ENCODE results near the gene C6orf58.

DNA sequence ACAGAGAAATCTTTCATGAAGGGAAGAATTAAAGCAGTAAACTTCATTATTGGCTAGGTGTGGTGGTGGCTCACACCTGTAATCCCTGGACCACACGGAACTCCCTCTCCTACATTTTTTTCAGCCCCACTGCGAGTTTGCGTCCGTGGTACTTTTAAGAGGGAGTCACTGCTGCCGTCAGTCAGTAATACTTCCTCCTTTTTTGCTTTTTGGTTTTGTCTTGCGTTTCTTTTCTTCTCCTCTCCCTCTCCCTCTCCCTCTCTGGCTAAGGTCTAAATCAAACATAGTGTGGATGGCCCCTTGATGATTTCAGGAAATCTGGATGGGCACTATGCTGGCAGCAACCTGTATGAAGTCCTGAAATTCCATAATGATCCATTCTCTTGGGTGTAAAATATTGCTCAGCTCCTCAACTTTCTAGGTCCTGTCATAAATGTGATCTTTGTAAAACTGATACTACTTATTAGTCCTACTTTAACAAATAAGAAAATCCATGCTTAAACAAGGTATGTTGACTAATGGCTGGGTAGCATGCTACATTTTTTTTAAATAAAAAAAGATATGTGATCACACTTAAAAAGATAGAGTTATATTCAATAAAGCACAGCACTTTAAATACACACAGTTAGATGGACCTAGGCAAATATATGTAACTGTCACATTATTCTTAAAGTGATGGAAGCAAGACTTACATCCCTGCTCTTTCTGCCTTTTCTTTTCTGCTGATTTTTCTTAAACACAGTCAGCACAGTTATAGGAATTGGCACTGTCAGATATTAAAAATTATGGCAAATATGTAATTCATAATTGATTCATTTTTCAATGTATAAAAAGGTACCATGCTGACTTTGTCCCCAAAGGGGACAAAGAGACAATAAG, 112.0 kb downstream of the MAN1A1 start:
- RAMPAGE, long total RNA: no peak
- RRBS: no CpG with 5 or more reads among the region's 6 CpGs

GRCh38 chr6:119329776-119330433, 19.7 kb downstream of the MAN1A1 start:
- RAMPAGE, long total RNA: no peak
- RRBS: no CpG with 5 or more reads among the region's 2 CpGs

- RAMPAGE, long total RNA: no peak
- RRBS: no CpG with 5 or more reads among the region's 4 CpGs
These were observed 77.1 kb downstream of the TBC1D32 start for GRCh38 chr6:121257176-121257507.

- RAMPAGE, long total RNA: no peak
- RRBS: no CpG with 5 or more reads among the region's 7 CpGs
These were observed 252.2 kb upstream of the HSF2 start for GRCh38 chr6:122147192-122147747.

GRCh38 chr6:122422594-122423063, 23.2 kb downstream of the HSF2 start:
- RAMPAGE, long total RNA: no peak
- RRBS: no CpG with 5 or more reads among the region's 1 CpG

- RAMPAGE, long total RNA: no peak
- RRBS: 2% methylated on average over 17 of the region's 35 CpGs
These were observed 519 bp downstream of the PKIB start for GRCh38 chr6:122610610-122611238.

DNA sequence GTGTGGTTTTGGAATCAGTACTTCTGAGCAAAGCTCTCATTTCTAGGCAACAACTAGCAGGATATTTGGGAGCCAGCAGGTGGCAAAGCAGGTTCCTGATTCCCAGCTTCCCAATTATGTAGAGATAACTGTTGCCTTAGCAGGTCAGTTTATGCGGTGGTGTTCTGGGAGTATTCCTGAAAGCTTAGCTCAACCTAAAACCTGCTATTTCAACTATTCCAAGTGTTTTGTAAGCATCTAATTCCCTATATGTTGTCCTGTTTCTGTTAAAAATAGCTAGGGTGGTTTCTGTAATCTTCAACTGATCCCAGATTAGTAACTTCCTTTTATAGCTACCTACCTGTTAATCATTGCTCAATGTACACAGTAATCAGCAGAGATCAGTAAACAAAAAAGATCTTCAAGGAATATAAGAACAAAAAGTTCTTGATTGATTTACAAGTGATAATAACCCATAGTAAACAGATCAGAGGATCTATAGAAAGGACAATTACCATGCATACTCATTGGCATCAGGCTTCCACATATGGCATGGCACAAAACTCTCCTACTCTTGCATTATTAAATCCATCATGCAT, 8.4 kb upstream of the FABP7 start:
- RAMPAGE, long total RNA: no peak
- RRBS: no CpG with 5 or more reads among the region's 1 CpG

GRCh38 chr6:122790088-122790368, 970 bp downstream of the SMPDL3A start:
- RAMPAGE, long total RNA: no peak
- RRBS: 1% methylated on average over 5 of the region's 10 CpGs

- RAMPAGE, long total RNA: no peak
- RRBS: no CpG with 5 or more reads among the region's 17 CpGs
These were observed 164.9 kb downstream of the TRDN start for GRCh38 chr6:123471811-123472357.

- RAMPAGE, long total RNA: no peak
- RRBS: no CpG with 5 or more reads among the region's 2 CpGs
These were observed 117.6 kb downstream of the TRDN start for GRCh38 chr6:123519058-123519691.

DNA sequence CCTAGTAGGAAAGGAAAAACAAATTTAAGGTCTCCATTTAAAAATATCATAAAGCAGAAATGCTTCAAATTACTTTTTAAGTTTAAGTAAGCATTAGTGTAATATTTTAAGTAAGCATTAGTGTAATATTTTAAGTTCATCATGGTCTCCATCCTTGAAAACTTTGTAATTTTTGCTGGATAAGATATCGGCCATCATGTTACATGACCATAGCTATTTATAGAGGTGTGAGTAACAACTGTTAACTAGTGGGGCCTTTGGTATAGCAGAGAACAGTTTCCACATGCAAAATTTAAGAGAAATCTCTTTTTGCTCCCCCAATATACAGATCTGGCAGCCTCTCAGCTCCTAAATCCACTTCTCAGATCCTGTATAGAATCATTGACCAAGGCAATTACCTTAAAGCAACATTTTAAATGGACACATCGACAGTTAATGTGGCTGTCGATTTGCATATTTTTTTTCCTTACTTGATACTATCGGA, 453 bp downstream of the TRDN start:
- RAMPAGE, long total RNA: no peak
- RRBS: no CpG with 5 or more reads among the region's 4 CpGs

GRCh38 chr6:124962555-124963596, 639 bp downstream of the RNF217 start:
- RAMPAGE, long total RNA: no peak
- RRBS: under 1% methylated on average over 16 of the region's 81 CpGs

GRCh38 chr6:124969527-124970611, 7.6 kb downstream of the RNF217 start:
- RAMPAGE, long total RNA: no peak
- RRBS: no CpG with 5 or more reads among the region's 8 CpGs

DNA sequence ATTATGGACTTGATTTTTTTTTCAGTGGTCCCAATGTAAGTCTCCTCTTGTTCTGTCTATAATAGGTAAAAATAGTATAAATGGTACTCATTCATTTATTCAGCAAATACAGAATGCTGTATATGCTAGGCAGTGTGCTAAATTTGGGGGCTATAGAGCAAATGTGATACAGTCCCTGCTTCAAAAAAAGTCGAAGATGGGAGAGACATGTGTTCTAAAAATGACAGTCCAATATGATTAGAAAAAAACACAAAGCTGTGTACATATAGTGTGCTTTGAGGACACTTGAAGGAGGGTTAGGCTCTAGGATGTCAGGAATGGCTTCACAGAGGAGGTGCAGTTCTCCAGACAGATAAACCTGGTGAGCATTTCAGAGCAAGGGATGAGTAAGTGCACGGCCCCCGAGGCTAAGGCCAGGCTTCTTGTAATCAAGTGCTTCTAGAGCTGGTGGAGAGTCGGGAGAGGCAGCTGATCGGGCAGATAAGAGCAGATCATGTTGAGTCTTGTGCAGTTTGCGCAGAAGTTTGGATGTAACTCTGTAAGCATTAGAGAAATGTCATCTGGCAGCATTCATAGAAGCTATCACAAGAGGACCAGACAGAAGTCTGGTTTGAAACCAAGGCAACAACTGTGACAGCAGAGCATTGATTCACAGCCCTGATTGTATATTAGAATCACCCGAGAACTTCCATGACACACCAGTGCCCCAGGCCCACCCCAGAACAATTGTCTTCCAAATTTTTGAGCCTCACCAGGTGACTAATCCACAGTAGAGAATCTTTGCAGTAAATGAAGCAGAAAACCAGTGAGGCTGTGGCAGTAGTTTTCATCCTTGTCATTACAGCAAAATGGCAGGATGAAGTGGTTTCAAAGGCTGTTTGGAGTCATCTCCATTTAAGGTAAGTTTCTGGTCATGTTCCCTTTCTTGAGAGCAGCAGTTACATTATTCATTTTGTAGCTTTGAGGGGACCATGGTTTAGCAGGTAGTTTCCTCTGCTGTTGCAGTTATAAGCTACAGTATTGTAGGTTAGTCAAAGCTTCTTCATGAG, 83.8 kb downstream of the RNF217 start:
- RAMPAGE, long total RNA: no peak
- RRBS: no CpG with 5 or more reads among the region's 7 CpGs

DNA sequence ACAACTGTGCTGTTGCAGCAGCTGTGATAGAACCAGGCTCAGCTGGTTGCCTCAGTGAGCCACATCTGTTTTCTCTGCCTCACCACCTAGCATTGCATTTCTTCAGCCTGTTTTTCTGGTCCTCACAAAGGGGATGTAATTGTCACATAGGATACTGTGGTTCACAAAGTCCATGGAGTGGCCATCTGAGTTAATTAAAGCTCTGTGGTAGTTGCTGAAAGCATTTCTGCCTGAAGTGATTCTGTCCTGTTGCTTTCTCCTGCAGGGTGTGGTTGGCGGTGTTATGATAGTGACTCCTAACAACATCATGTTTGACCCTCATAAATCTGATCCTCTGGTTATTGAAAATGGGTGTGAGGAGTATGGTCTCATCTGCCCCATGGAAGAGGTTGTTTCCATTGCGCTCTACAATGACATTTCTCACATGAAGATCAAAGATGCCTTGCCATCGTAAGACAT, 71.6 kb upstream of the HINT3 start:
- RAMPAGE, long total RNA: no peak
- RRBS: no CpG with 5 or more reads among the region's 3 CpGs

- RAMPAGE, long total RNA: no peak
- RRBS: no CpG with 5 or more reads among the region's 6 CpGs
These were observed 54.6 kb downstream of the TRMT11 start for GRCh38 chr6:126040706-126041562.

- RAMPAGE, long total RNA: no peak
- RRBS: no CpG with 5 or more reads among the region's 2 CpGs
These were observed 140.5 kb upstream of the CENPW start for GRCh38 chr6:126199400-126199830.

GRCh38 chr6:127577041-127577561, at the start of gene C6orf58:
Gene C6orf58 (plus strand): TSS chr6:127577174.
- RAMPAGE, long total RNA: no peak
- RRBS: no CpG with 5 or more reads among the region's 3 CpGs

- RAMPAGE, long total RNA: no peak
- RRBS: no CpG with 5 or more reads among the region's 8 CpGs
These were observed 150.8 kb upstream of the THEMIS start for GRCh38 chr6:128051212-128052500.

- RAMPAGE, long total RNA: no peak
- RRBS: no CpG with 5 or more reads among the region's 4 CpGs
These were observed 224.3 kb downstream of the PTPRK start for GRCh38 chr6:128296003-128296539.

All from epithelial cell of proximal tubule (primary cell).